ENCODE data around the genes CCNJ, ZNF518A, BLNK and OPALIN.

DNA sequence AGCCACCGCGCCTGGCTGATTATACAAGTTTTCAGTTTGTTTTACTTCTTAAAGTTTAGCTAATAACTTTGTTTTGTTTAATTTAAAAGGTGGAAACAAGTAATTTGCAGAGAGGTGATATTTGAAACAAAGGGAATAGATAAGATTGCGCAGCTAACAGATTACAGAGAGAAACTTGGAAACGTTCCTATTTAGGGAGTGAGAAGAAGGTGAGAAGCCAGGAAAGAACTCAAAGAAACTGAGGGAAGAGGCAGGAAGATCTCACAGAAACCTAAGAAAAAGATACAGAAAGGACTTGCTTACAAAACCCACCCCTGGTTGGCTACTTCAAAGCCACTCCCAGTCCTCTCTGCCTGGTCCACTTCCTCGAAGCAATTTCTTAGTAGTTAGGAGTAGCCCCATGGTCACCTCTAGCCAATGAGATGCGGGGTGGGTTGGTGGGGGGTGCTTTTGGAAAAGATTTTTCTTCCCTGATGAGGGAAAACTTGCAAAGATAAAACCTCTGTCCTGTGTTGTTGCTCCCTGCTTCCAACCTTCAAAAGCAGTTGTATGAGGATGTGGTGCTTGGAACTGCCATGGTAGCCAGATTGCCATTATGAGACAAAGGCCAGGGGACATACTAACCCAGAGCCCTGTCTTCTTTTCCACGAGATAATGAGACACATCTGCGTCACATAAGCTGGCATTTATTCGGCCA lies 15.2 kb upstream of the PDLIM1 start:
- PRO-cap, result no peak

GRCh38 chr10:95355498-95355850 lies 64.7 kb upstream of the PDLIM1 start:
- PRO-cap, result no peak

- PRO-cap, result no peak
Measured at GRCh38 chr10:95471489-95472232, 89.5 kb downstream of the SORBS1 start.

- PRO-cap, result no peak
Measured at GRCh38 chr10:95475712-95476663, 85.2 kb downstream of the SORBS1 start.

DNA sequence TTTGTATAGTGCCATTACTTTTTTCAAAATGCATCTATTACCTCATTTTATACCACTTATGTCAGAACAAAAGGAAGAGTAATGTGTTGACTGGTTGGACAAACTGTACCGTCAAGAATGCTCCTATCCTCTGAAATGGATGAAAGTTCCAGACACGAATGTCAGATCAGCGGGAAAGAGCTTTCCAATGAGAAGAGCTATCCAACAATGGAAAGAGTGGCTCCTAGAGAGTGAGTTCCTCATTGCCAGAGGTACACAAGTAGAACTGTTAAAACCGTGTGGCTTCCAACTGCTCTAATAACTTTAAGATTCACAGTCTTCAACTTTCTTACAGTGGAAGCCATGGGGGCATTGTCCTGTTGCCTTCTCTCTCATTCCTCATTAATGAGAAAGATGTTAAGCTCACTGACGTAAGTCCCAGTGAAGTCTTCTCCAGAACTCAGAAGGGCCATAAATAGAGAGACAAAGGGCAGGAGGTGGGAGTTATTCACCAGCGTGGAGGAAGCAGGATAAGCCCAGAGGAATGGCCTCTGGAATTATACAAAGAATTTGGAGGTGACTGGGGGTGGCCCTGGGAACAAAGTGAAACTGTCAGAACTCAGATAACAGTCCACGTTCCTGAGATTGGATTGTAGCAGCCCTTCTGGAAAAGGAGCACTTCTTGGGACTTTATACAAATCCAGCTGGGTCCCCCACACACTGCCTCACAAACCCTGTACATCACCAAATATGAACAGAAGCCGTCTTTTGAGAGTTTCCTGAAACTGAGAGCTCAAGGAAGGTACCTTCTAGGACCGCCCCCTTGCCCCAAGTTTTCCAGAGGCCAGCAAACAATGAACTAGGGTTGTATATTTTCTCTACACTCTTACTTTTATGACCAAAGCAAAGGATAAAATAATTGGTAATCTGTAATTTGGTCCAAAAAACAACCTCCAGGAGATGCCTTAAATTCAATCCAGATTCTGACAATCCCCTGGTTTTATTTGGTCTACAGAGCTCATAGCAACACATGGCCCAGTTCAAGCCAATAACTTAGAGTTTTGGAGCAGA lies 52.4 kb downstream of the SORBS1 start:
- PRO-cap, result bidirectional peak, plus-strand start at position 479 of the sequence, minus-strand start at position 386 of the sequence

DNA sequence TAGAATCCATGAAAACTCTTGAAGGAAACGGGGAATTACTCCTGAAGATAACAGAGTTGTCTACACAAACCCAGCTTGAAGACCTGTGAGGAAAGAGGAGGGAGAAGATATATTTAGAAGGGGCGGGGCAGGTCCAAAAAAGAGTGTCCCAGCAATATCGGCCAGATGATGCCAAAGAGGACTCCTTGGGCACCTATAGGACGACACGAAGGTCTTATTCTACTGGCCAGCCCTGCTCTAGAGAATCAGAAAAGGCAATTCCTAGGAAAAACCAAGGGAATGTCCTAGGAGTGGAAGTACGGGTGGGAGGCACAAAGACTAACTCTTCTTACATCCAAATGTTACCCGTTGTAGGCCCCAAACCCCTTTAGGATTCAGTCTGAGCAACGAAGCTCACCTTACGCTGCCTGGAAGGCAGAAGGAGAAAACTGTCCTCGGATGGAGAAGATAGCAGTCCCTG lies 741 bp downstream of the TCTN3 start:
- PRO-cap, result no peak

DNA sequence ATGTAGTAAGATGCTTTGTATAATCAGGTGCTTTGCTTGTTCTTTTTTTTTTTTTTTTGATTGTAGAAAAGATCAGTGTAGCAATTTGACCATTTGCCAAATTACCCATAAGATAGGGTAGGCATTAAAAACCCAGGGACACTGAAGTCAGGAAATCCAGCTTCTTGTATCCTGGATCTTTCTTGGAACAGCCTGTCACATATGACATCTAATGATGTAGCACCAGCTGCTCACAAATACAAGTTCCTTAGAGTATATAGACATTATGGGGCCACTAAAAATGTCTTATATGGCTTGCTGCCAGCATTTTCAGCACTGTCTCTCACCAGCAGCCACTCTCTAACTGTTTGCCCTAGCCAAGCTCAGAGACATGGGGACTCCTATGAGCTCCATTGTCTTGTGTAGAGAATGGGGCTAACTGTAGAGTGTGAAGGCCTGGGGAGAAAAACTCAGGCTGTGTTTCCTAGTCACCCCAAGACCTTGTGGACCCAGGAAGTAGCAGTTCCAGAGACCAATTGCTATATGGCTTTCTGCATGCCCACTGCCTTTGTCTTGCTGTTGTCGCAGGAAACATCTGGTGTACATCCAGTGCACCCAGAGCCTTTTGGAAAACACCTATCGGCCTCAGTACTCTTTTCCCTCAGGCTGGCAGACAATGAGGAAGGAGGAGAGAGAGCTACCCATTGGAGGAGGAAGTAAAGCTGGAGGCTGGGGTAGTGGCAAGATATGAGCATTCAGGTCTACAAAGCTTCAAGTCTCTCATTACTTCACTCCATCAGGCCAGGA lies 28.3 kb downstream of the ENTPD1 start:
- PRO-cap, result no peak

- PRO-cap, result no peak
Measured at GRCh38 chr10:95831959-95832752, 75.6 kb upstream of the CC2D2B start.

DNA sequence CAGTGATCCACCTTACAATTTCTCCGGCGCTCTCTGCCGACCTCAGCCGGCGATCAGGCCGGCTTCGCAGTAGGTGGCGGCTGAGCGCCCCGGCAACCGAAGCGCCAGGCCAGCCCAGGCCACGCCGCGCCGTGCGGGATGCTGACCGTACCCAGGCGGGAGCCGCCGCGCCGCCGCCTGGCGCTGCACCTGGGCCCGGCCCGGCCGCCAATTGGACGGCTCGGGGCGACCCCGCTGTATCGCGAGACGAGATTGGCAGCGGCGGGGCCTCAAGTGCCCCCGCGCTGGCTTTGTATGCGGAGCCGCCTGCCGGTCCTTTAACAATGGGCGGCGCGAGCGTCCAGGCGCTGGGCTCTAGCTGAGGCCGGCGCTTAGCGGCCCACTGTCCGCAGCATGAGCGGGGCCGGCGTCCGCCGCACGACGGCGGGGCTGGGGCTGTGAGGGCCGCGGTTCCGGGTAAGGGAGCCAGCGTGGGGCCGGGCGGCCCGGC lies at the start of gene CCNJ:
Gene CCNJ (plus strand): TSS at position 320 of the 490 bp plus-strand sequence.
- PRO-cap, result bidirectional peak, plus-strand start at position 320 of the sequence, minus-strand start at position 143 of the sequence

DNA sequence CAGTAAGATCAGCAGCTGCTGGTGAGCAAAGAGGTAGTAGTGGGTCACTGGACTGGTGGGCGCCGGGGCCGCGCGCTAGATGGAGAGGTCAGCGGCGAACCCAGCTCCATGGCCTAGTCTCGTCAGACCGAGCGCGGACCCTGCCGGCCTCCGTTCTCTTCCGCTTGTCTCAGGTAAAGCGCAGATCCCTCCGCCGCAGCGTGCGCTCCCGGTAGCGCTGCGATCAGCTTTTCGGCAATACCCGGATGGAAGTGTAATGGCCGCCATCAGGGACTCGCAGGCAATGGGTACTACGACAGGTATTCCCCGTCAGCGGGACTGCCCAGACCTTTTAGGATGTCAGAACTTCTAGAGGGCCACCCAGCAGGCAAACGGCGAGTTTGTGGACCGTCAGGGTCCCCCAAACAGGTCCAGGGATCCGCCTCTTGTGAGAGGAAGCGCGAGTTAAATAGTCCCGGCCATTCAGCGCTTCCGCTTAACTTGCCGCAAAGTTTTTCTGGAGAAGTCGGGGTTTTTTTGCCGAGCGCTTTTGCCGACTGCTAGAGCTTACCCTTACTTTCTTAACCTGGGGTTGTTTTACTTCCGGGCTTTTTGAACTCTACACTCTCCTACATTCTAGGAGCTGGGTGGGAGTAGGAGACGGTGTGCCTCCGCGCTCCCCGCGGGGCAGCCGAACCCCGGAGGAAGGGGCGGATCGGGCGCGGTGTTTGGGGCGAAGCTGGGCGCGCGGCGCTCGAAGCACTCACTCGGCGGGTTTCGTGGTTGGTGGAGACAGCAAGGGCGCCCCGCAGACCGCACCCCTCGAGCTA lies at the start of gene ZNF518A:
Gene ZNF518A (plus strand): TSS at position 478 of the 809 bp plus-strand sequence.
- PRO-cap, result bidirectional peak, plus-strand start at position 237 of the sequence, minus-strand start at position 142 of the sequence; bidirectional peak, plus-strand start at position 512 of the sequence, minus-strand start at position 372 of the sequence; bidirectional peak, plus-strand start at position 745 of the sequence, minus-strand start outside the sequence

DNA sequence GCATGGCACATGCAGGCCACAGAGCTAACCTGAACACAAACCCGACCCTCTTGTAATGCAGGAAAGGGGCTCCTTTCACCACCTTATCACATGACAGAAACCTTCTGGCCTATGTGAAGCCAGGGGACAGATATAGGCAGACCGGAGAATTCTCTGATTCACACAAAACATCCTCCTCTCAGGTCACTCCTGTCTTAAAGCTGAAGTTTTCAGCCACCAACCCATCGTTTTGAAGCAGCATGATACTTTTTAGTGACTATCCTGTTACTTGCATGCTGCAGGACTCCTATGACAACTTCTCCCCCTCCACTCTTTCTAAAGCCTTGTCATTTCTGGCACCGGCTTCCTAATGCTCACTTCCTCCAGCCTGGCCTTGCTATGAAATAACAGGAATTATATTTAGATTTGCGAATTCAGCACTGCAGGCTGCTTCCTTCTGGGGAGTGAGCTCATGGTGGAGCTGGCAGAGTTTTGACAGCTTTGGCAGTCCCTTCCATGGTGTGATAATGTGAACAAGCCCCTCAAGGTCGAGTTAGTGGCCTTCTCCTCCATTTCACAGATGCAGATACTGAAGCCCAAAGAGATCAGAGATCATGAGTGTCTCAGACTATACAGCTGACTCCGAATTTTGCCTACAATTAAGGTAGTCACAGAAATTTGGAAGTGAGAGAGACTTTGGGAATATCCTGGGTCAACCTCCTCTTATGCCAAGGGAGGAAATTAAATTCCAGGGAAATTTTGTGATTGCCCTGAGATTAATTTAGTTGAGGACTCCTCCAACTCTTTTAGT lies 13.4 kb downstream of the BLNK start:
- PRO-cap, result no peak

GRCh38 chr10:96271024-96271308 lies 403 bp downstream of the BLNK start:
- PRO-cap, result no peak

GRCh38 chr10:96271309-96272088 lies at the start of gene BLNK:
TSS of gene BLNK (minus strand) at chr10:96271569.
- PRO-cap, result no peak

- PRO-cap, result no peak
Measured at GRCh38 chr10:96288195-96288815, 15.9 kb upstream of the DNTT start.

GRCh38 chr10:96358778-96359696 lies at the start of gene OPALIN:
TSS of gene OPALIN (minus strand) at chr10:96359002.
- PRO-cap, result no peak

DNA sequence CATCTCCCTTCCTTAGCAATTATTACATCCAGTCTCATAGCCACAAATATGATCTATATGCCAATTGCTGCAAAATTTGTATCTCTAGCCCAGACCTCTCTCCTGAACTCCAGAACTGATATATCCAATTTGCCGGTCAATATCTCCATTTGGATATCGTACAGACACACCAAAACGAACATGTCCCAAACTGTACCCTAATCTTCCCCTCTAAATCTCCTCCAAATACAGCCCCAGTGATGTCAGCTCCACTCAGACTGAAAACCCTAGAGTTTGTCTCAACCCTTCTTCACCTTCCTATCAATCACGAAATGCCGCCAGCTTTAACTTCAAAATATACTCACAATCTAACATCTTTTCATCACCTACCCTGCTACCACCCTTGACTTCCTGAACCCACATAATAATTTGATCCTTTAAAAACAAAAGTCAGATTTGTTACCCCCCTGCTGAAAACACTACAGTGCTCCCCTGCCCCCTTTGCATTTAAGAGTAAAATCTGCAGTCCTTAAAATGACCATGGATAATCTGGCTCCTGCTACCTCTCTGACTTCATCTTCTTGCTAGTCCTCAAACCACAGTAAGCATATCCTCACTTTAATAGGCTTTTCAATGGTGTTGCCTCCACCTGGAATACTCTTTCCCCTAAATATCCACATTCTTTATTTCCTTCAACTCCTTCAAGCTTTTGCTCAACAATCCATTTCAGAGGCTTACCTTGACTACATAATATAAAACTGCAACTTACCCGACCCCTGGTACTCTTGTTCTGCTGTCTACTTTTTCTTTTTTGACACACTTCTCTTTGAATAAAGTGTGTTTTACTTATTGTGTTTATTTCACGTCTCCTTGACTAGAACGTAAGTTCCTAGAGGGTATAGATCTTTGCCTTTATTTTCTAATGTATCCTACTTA lies 29.5 kb downstream of the TM9SF3 start:
- PRO-cap, result no peak

DNA sequence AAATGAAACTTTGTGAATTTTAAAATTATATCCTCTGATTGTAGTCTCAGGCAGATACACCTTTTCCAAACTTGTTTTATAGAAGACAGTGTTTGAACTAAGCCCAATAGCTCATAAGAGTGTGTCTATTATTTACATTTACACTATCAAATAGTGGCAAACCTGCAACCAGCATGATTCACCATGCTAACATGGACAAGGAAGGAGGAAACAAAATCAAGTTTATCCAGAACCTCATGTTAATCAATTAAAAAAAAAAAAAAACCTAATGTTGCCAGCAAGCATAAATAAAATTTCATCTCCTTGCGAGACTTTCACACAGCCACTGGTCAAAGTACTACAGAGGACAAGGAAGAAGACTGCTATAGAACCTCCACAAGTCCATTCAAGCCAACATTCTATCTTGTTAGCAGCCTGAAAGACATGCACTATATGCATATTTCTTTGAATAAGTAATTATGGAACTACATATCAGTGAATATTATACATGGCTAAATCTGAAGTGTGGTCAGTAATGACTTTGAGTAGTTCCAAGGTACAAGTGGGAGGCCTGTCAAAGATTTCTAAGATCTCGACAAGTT lies 9.7 kb downstream of the TM9SF3 start:
- PRO-cap, result no peak

- PRO-cap, result no peak
Measured at GRCh38 chr10:96588031-96588490, 1.2 kb upstream of the TM9SF3 start.

DNA sequence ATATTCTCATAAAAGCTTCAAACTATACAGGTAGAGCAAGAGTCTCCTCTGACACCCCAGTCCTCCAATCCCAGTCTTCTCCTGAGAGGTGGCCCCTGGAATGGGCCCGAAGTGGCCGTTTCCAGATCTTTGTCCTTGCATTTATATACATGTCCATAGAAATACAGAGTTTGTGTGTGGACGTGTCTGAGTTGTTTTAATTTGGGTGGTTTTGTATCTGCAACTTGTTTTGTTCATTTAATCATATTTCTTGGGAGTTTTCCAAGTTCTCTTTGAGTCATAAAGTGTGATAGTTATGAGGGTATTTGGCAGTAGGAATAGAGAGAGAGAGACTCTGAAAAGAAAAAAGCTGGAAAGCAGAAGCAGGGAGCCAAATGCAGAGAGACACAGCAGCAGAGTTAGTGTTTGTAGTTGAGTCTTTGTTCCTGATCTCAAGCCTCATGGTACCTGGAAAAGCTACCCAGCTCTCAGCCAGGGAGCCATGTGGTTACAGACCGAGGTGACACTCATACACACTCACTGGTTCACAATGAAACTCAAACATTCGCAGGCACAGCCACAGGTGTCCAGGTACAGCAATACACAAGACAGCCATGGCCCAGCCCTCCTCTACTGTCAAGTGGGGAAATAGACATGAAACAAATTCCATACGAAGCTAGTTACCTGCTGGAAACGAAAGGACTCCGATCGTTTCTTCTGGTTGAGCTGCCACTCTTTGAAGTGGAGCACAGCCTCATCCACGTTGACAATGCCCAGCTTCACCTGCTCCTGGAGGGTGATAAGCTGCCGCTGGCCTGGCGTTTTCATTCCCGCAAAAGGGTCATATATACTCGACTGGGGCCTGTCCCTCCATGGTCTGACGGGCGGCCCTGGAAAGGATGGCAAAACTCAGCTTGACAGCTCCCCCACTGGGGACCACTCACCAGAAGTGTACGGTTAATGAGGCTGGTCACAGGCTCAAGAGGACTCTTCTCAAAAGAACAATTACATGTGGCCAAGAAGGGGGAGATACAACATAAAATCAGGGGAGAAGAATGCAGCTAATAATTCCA lies 33.2 kb upstream of the TM9SF3 start:
- PRO-cap, result no peak

DNA sequence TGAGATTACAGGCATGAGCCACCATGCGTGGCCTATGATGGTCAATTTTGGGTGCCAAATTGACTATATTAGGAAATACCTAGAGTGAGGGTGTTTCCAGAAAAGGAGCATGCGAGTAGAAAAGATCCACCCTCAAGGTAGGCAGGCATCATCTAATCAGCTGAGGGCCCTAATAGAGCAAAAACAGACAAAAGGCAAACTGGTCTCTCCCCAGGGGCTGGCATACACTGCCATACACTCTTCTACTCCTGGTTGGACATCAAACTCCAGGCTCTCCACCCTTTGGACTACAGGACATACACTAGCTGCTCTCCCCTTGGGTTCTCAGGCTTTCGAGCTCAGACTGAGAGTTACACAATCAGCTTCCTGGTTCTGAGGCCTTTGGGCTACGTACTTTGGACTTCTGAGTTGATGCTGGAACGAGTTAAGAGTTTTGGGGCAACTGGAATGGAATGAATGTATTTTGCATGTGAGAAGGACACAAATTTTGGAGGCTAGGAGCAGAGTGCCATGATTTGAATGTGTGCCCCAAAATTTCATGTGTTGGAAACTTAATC lies 50.9 kb upstream of the TM9SF3 start:
- PRO-cap, result no peak